GM12891 (cell line): ENCODE data around the genes SPATS2L and CFLAR.

DNA sequence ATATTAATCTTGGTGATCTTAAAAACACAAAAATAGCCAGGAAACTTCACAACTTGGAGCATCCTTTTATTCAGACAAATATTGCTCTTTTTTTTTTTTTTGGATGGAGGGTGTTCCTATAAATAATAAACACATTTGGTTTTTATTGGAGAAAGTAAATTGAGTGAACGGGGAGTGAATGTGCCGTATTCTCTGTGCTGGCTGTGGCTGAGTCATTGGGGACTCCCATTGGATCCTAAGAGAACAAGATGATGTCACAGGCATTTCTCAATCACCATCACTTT lies 150.1 kb upstream of the SPATS2L start:
- RRBS: no CpG with 5 or more reads among the region's 2 CpGs

GRCh38 chr2:200305831-200306751 lies at the start of gene SPATS2L:
TSS of gene SPATS2L (plus strand) at chr2:200306693.
- RRBS: 3% methylated on average over 7 of the region's 51 CpGs

DNA sequence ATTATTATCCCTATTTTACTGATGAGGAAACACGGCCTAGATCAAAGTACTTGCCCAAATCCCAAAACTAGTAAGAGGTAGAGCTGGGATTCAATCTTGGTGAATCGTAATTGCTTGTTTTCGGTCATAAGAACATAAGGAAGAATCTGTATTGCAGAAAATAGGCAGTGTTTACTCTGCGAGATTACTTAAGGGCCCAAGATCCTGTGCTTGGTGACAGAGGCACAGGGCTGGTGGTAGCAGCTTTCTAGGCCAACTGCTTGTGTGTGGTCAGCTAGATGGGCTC lies 70.6 kb downstream of the SPATS2L start:
- RRBS: no CpG with 5 or more reads among the region's 4 CpGs

DNA sequence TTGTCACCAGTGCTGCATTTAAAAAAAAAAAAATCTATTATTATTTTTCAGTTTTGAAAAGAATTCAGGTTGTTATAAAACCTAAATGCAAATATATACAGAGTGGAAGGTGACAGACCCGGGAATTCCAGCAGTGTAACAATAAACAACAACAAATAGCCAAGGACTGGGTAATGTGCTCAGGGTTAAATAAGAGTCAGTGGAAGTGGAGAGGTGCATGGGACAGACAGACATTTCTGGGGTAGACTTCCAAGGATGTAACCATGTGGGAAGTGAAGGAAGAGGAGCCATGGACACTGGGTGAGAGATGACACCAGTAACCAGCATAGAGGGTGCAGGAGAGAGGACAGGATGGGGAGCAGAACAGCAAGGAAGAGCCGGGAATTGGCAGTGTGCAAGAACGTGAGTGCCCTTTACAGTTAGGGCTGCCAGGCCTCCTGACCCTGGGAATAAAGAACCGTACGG lies 57.0 kb downstream of the KCTD18 start:
- RRBS: no CpG with 5 or more reads among the region's 5 CpGs

DNA sequence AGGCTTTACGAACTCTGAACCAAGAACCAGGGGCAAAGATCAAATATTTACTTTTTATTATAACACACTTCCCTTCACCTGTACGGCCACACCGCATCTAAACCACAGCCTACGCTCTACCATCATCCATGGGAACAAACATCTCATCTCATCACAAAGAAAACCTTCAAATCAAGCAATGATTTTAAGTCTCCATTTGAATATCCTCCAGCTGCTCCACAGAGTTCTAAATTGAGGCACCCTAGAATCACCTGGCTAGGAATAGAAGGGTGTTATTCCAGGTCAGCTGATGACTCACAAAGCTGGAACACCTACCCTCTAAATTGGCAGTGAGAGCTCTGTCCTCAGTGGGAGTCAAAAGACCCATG lies 45.6 kb upstream of the BZW1 start:
- RRBS: no CpG with 5 or more reads among the region's 4 CpGs

GRCh38 chr2:200812060-200813114 lies 677 bp downstream of the BZW1 start:
- RRBS: under 1% methylated on average over 28 of the region's 80 CpGs

DNA sequence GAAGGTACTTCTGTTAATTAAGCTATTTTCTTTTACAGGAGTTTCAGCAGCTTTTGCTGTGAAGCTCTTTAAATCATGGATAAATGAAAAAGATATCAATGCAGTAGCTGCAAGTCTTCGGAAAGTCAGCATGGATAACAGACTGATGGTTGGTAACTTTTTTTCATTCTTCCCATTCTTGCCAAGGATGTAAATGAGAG lies 6.1 kb downstream of the BZW1 start:
- RRBS: no CpG with 5 or more reads among the region's 1 CpG

DNA sequence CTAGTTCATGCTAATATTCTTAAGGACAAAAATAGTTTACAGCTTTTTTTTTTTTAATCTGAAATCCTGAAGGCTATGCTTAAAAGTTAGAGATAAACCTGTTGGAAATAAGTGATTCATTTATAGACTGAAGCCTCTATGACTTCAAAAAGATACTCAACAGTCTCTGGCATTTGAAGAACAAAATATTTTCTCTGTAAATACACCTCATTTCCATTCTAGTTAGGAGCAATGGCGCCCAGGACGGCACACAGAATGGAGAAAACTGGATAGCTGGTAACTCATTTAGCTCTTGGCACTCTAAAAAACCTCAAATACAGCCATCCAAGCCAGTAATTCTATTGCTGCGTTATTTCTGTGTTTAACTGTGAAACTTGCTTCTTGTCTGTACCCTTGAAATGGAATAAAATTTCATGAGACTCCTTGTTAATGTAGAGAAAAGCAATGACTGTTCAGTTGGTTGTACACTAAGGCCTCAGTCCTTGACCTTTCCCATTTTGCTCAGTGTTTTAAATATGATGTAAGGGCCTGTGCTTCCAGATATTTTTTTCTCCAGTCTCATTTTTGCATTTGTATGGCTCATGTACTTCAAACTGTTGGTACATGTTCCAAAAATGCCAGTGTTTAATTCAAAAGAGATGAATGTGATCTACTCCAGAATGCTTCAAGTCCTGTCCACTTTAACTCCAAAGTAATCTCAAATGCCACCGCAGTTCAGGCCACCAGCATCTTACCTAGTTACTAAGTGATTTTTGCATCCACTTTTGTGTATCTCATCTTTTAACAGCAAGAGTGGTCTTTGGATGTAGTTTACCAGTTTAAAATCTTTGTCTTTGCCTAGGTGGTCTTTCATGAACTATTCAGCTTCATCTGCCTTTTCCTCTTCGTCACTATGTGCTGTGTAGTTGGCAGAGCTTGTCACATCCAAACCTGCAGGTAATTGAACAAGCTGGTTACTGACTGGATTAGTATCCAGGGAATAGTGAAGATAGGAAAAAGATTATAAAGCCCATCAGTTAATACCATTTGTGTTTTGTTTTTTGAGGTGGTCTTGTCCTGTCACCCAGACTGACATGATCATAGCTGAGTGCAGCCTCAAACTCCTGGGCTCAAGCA lies 15.5 kb downstream of the BZW1 start:
- RRBS: no CpG with 5 or more reads among the region's 5 CpGs

GRCh38 chr2:200849641-200850016 lies 14.8 kb downstream of the CLK1 start:
- RRBS: no CpG with 5 or more reads among the region's 3 CpGs

GRCh38 chr2:200861535-200861992 lies 2.9 kb downstream of the CLK1 start:
- RRBS: no CpG with 5 or more reads among the region's 5 CpGs

GRCh38 chr2:201116080-201116767 lies at the start of gene CFLAR:
TSS of gene CFLAR (plus strand) at chr2:201116164.
- RRBS: 1% methylated on average over 29 of the region's 61 CpGs

- RRBS: under 1% methylated on average over 15 of the region's 54 CpGs
These were observed 2.5 kb downstream of the CFLAR start for GRCh38 chr2:201118146-201119188.

DNA sequence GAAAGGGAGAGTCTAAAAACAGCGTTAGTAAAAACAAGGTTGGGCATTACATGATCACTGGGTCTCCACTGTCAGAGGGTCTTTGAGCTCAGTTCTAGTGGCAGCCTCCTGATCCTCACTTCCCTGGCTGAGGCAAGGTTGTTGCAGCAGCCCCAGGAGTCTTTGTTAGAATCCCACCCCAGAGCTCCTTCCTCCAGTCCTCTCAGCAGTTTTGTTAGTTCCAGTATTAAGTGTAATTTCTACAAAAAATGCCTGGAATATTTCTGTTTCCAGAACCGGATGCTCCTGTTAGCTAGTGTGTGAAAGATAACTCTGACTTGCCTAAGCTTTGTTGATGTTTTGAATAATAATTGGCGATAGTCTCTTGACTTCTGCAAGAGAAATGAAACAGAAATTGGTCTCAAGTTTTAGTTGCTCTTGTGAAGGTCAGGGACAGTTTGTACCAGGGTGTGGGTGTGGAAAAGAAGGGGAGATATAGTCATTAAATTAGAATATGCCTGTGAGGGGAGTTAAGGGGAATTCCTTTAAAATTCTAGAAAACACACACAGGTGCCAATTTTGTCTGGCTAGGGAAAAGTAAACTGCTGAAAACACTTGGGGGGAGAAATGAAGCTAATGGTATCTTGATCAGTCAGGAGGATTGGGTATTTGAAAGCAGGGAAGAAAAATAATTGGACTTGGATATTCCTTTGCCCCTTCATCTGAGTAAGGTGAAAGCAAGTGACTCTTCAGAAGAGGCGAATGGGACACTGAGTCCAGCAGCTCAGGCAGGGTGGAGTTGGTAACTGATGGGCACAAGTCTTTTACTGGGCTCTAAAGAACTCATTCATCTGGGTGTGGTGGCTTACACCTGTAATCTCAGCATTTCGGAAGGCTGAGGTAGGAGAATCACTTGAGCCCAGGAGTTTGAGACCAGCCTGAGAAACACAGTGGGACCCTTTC lies 10.9 kb downstream of the CFLAR start:
- RRBS: no CpG with 5 or more reads among the region's 5 CpGs

- RRBS: no CpG with 5 or more reads among the region's 19 CpGs
These were observed 26.8 kb upstream of the CASP8 start for GRCh38 chr2:201233214-201234250.

DNA sequence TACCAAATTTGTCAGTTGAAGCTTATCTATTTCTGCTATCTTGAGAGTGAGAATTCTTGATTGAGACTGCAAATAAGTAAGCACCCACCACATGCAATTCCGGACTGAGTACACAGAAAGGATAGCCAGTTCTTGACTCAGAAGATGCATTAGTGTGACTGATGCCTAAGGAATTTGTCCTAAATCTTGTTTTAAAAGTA lies 592 bp downstream of the MPP4 start:
- RRBS: no CpG with 5 or more reads among the region's 1 CpG

GRCh38 chr2:201758977-201759577 lies 21.7 kb downstream of the ALS2 start:
- RRBS: no CpG with 5 or more reads among the region's 2 CpGs

GRCh38 chr2:201790277-201790852 lies 9.6 kb upstream of the ALS2 start:
- RRBS: no CpG with 5 or more reads among the region's 4 CpGs

DNA sequence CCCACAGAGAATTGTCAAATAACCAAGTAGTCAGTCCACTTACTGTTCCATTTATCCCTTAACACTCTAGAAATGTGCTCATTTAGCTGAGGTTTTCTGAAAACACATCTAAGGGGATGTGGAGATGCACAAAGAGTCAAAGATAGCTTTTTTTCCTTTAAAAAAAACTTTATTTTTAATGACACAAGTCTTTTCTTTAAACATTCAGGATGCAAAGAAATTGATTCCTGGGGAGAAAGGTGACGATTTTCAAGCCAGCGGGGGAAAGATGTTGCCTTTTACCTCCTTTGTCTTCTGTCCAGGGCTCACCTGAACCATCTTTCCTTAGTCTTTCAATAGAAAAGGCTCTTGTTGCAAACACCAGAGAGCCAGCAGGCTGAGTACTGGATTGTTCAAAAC lies 55.6 kb upstream of the FZD7 start:
- RRBS: no CpG with 5 or more reads among the region's 2 CpGs

DNA sequence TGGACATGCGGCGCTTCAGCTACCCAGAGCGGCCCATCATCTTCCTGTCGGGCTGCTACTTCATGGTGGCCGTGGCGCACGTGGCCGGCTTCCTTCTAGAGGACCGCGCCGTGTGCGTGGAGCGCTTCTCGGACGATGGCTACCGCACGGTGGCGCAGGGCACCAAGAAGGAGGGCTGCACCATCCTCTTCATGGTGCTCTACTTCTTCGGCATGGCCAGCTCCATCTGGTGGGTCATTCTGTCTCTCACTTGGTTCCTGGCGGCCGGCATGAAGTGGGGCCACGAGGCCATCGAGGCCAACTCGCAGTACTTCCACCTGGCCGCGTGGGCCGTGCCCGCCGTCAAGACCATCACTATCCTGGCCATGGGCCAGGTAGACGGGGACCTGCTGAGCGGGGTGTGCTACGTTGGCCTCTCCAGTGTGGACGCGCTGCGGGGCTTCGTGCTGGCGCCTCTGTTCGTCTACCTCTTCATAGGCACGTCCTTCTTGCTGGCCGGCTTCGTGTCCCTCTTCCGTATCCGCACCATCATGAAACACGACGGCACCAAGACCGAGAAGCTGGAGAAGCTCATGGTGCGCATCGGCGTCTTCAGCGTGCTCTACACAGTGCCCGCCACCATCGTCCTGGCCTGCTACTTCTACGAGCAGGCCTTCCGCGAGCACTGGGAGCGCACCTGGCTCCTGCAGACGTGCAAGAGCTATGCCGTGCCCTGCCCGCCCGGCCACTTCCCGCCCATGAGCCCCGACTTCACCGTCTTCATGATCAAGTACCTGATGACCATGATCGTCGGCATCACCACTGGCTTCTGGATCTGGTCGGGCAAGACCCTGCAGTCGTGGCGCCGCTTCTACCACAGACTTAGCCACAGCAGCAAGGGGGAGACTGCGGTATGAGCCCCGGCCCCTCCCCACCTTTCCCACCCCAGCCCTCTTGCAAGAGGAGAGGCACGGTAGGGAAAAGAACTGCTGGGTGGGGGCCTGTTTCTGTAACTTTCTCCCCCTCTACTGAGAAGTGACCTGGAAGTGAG lies 2.1 kb downstream of the FZD7 start:
- RRBS: no CpG with 5 or more reads among the region's 72 CpGs

DNA sequence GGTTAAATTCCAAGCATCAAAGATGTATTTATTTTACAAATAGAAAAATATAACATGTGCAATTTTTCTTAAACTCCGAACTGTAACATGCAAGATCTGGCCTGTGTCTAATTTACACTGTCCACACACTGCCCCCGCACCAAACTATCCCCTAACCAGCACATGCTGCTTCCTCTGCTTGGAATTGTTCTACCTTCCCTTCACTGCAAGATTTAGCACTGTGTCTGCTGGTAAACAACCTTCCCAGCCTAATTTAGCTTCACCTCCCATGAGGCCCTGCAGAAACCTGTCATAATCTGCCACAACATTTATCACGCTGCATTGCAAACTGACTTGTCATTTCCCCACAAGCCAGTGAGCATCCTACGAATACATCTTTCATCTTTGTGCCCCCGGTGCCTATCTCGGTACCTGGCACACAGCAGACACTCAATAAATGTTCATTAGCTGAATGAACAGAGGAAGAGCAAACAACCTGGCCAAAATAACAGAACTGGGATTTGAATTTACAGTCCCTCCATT lies 76.9 kb downstream of the SUMO1 start:
- RRBS: no CpG with 5 or more reads among the region's 6 CpGs